Thoracic aorta endothelial cell (primary cell): Measurements from ENCODE around the genes PKP3, PHRF1, RPLP2 and TSPAN4.

DNA sequence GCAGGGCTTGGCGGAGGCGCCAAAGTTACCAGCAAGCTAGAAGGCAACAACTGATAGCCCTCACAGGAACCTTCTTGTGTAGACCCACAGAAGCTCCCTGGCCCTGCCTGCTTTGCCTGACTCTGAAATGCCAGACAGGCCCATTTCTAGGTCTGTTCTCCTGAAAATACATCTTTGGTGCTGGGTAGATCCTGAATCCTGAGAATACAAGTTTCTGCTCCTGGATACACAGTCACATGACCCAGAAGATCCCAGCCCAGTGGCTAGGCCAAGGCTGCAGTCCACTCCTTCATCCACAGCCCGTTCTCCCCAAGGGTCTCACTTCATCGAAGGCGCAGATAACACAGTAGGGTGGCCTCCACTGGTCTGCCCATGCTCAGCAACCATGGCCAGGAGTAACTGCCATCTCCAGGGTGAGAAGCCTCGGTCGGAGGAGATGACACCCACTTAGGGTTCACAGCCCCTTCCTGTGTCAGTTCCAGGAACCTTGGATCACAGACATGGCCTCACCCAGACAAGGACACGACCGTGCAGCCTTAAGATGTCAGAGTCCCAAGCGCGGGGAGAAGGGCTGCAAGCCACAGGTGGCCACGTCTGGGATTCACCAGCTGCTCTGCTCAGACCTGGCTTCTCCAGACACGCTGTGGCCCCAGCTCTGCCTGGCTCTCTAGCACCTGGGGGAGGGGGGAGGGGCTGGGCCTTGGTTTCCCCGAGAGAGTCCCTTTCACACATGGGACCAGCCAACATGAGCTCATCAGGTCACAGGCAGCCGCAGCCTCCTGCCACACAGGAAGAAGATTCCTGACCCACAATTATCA is 2.6 kb downstream of the BET1L start:
- CAGE, long polyA plus RNA: no peak

DNA sequence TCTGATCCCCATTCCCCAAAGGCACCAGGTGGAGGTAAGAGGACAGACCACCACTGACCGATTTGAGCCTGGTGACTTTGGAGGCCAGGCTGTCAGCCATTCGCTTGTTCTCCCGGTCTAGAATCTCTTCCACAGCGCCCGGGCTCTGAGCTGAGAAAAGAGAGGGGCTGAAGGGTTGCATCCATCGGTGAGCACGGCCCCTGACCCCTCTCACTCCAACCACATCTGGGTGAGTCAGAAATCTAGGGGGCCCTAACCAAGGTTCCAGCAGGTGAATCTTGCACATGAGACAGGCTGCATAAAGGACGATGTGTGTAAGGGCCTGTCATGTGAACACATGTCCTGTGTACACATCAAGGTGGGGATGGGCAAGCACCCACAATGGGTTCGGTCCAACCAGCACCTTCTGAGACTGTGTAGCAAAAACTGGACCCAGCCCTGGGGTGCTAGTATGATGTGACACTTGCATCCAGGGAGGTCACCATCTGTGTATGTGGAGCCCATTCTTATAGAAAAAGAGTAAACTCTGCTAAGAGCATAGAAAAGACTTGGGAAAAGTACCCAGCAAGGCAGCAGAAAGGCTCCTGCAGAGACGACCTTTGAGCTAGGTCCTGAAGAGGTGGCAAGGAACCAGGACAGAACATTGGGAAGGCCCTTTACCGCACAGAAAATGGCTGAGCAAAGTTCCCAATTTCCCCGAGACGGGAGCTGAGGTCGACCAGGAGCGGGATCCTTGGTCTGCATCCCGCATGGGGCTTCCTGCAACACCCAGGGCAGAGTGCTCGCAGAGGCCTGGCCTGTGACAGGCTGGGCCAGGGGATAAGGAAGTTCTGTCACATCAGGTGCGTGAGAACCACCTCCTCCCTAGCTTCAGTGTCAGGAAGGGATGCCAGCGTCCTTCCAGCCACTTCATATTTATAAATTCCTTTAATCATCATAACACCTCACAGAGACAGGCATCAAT is 1.0 kb downstream of the BET1L start:
- CAGE, long polyA plus RNA: no peak

DNA sequence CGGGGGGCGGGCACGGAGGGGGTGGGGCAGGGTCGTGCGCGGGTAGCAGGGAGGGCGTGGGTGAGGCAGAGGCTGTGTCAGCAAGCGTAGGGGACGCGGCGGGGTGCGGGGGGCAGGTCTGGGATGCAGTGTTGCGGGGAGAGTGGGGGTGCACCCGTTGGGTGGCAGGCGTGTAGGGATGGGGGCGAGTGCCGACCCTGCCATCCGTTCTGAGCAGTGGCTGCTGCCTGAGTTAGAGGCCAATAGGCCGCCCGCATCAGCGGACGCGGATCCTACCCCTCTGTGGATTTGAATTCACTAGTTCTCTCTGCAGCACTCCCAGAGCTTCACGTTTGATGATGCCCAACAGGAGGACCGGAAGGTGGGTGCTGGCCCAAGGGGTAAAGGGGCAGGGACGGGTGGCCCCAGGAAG is 1.5 kb downstream of the RIC8A start:
- CAGE, long polyA plus RNA: no peak

GRCh38 chr11:291402-292170 is 2.7 kb downstream of the PGGHG start:
- CAGE, long polyA plus RNA: no peak

DNA sequence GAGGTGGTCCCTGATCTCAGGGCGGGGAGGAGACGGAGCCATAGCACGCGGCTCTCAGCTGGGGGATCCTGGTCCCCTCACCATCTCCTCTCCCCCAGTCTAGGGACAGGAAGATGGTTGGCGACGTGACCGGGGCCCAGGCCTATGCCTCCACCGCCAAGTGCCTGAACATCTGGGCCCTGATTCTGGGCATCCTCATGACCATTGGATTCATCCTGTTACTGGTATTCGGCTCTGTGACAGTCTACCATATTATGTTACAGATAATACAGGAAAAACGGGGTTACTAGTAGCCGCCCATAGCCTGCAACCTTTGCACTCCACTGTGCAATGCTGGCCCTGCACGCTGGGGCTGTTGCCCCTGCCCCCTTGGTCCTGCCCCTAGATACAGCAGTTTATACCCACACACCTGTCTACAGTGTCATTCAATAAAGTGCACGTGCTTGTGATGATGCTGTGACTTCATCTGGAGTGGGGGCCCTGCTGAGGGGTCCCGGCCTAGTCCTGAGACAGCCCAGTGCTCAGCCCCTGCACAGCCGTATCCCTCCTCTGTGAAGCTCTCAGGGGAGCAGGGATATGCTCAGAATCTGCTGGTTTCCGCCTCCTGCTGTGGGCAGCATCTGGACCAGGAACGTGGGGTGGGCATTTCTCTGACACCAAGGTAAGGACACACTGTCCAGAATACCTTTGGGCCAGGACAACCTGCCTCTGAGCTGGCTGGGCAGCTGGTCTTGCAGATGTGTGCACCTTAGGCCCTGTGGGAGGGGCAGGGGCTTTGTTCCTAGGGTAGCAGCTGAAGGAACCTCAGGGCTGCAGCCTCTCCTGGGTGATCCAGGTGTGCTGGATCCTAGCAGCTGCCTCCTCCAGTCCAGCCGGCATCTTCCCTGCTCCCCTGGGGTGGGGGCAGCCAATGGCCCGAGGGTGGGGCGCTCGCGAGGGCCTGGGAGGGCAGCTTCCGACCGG is 1.3 kb downstream of the IFITM1 start:
- CAGE, long polyA plus RNA: no peak

DNA sequence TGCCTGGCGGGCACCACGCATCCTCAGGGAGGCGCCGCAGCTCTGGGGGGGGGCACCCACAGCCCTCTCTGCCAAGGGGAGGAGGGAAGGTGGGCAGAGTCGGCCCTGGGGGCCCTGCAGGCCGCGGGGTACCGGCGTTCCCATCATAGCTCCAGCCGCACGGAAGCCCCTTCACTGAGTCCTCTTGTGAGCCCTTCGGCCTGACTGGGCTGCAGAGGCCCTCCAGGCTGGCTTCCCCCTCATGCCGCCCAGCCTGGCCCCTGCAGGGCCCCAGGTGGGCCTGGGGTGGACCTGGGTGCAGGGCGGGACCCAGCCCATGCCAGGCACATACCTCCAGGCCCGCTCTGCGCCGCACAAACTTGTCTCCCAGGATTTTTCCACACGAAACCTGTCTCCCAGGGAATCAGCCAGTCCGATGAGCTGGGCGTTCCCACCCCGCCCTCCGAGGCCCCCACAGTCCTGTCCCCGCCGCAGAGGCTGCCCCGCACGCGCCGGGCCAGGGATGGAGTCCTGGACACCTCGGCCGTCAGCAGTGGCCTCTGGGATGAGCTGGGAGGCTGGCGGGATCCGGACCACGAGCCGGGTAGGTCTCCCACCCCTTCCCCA is 1.8 kb upstream of the PKP3 start:
- CAGE, long polyA plus RNA: no peak

DNA sequence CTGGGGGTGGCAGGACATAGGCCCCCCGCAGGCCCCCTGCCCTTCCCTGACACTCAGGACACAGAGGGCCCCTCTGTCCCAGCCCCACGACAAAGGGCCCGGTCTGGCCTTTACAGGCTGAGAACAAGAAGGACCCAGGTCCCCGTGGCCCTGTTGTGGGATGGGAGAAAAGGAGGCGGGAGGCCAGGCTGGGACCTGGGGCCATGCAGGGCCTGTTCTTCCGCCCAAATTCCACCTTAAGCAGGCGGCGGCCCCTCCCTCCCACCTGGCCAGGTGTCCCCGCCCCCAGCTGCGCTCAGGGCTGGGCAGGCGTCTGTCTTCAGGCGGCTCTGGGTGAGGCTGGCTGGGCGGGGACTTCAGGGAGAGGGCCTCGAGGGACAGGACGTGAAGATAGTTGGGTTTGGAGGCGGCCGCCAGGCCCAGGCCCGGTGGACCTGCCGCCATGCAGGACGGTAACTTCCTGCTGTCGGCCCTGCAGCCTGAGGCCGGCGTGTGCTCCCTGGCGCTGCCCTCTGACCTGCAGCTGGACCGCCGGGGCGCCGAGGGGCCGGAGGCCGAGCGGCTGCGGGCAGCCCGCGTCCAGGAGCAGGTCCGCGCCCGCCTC is at the start of gene PKP3:
Gene PKP3 (plus strand): TSS at position 359 of the 604 bp plus-strand sequence.
- CAGE, long polyA plus RNA: no peak

- CAGE, long polyA plus RNA: no peak
Observed at GRCh38 chr11:416120-416724, 1.4 kb upstream of the SIGIRR start.

DNA sequence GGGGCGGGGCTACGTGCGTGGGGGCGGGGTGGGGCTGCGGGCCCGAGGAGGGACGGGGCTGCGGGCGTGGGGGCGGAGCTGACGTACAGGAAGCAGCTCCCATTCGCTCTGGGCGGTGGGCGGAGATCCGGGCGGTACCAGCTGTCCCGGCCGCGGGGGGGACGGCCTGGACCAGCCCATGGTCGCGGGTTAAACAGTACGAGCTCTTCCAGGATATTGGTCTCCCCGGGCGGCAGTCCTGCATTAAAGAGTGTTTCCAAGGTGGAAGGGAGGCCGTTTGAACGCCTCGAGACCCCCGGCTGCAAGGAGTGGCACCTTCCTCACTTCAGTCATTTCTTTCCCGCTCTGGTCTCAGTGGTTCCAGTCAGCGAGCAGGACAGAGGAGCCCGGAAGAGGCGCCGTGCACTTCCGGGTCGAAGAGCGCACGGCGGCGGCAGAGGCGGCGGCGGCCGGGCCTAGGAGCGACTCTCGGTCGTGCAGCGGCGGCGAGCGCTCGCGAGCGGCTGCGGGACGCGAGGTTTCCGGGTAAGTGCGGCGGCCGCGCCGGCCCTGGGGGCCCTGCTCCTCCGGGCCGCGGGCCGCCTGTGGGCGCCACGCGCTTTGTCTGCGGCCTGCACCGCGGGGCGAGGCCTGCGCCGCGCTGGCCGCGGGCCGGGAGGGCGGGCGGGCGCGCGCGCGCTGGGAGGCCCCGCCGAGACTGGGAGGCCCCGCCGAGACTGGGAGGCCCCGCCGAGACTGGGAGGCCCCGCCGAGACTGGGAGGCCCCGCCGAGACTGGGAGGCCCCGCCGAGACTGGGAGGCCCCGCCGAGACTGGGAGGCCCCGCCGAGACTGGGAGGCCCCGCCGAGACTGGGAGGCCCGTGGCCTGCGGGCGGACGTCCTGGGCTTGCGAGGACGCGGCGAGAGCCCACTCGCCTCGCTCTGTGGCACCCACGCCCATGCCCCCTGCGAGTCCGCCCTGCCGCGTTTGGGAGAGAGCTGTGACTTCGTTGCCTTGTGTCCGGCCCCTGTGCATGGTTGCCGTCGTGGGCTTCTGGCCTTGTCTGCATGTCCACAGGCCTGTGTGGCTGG is at the start of gene PHRF1:
Gene PHRF1 (plus strand): TSS at position 403 of the 1,071 bp plus-strand sequence.
- CAGE, long polyA plus RNA: no peak

DNA sequence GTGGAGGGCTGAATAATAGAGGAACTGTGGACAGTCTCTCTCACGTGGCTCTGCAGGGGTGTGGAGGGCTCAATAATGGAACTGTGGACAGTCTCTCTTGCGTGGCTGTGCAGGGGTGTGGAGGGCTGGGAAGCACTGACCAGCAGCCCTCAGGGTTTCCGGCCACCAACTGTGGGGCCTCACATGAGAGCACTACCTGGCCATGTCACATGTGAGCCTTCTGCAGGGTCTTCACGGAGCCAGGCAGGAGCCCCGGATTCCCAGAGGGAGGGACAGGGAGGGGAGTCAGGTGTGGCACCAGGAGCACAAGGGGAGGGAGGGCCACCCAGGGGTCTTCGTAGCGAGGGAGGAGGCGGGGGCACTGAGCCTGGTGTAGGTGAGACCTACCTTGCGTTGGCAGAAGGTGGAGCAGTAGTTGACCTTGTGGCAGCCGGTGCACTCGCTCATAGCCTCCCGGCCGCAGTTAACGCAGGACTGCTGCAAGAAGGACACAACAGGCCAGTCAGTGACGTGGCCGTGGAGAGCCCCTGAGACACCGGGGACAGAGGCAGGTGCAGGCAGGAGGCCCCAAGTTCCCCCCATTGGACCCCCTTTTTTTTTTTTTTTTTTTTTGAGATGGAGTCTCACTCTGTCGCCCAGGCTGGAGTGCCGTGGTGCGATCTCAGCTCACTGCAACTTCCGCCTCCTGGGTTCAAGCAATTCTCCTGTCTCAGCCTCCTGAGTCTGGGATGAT is 16.7 kb downstream of the DRD4 start:
- CAGE, long polyA plus RNA: no peak

DNA sequence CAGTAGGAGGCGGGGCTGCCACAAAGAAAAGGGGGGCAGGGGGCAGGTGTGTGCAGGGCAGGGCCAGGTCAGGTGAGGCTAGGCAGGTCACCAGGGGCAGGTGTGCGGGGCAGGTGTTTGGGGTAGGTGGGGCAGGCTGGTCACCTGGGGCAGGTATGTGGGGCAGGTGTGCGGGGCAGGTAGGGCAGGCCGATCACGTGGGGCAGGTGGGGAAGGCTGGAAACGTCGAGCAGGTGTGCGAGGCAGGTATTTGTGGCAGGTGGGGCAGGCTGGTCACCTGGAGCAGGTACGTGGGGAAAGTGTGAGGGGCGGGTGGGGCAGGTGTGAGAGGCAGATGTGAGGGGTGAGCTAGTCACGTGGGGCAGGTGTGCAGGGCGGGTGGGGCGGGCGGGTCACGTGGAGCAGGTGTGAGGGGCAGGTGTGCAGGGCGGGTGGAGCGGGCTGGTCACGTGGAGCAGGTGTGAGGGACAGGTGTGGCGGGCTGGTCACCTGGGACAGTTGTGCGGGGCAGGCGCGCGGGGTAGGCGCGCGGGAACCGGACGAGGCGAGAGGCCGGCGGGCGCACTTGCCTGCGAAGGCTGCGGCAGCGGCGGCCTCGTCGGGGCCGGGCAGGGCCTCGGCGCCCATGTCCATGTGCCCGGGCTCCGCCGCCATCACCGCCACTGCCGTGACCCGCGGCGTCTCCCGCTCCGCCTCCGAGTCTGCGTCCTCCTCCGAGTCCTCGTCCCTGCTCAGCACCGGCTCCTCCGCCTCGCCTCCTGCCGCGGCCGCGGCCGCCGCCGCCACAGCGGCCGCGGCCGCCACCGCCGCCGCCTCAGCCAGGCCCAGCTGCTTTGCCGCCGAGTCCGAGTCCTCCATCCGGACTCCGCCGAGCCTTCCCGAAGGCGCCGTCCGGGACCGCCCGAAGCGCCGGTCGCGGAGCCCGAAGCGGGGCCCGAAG is 562 bp downstream of the DEAF1 start:
- CAGE, long polyA plus RNA: no peak

DNA sequence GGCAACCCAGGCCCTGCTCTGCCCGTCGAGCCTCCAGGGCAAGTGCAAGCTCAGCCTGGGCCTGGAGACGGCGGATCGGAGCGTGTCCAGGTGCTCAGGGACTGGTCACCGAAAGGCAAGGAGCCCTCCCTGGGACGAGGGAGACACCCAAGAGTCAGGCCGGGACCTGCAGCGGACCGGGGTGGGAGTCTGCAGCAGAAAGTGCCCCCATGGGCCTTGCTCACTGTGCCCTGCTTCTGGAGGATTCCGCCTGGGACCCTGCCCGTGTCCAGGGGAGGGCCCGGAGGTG is 5.1 kb upstream of the GATD1 start:
- CAGE, long polyA plus RNA: no peak

DNA sequence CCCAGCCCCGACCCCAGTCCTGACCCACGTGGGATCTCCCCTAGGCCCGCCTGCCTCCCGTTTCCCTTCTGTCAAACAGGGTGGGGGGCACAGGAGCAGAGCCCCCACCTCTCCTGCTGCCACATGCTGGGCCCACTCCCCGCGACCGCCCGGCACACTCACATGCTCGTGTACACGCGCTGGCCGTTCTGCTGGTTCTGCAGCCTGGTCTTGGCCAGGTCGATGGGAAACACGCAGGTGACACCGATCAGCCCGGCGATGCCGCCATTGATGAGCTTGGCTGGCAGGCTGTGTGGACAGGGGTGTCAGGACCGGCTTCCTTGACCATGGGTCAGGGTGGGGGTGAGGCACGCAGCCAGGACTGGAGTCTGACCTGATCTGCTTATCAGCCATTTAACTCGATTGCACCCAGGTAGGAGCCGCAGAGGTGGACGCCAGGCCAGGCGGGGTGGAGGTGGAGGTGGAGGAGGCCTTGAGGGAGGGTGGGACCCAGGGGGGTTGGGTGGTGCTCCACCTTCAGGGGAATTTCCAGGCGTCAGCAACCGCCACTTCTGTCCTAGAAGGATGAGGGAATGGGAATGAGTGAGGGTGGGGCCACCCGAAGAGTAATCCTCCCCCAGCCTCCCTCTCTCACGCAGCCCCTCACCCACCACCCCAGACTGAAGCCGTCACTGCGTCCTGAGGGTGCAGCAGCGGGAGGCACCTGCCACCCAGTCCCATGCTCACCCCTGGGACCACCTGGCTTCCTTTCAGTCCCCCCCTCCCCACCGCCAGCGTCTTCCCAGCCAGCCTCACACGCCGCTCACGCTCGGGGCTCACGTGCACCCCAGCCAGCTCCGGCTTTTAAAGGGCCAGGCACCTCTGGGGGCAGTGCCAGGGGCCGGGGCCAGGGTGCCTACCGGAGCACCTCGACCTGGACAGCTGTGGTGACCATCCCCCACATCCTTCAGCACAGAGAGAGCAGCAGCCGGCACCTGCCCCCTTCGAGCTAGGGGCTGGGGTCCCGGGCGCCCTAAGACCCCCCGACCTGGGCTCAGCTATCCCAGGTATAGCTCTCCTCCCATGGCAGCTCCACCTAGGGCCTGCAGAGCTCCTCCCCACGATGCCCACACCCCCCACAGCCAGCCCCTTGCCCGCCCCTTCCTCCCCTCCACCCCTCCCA is 3.1 kb downstream of the SLC25A22 start:
- CAGE, long polyA plus RNA: no peak

GRCh38 chr11:796774-797034 is 1.4 kb downstream of the SLC25A22 start:
- CAGE, long polyA plus RNA: no peak

DNA sequence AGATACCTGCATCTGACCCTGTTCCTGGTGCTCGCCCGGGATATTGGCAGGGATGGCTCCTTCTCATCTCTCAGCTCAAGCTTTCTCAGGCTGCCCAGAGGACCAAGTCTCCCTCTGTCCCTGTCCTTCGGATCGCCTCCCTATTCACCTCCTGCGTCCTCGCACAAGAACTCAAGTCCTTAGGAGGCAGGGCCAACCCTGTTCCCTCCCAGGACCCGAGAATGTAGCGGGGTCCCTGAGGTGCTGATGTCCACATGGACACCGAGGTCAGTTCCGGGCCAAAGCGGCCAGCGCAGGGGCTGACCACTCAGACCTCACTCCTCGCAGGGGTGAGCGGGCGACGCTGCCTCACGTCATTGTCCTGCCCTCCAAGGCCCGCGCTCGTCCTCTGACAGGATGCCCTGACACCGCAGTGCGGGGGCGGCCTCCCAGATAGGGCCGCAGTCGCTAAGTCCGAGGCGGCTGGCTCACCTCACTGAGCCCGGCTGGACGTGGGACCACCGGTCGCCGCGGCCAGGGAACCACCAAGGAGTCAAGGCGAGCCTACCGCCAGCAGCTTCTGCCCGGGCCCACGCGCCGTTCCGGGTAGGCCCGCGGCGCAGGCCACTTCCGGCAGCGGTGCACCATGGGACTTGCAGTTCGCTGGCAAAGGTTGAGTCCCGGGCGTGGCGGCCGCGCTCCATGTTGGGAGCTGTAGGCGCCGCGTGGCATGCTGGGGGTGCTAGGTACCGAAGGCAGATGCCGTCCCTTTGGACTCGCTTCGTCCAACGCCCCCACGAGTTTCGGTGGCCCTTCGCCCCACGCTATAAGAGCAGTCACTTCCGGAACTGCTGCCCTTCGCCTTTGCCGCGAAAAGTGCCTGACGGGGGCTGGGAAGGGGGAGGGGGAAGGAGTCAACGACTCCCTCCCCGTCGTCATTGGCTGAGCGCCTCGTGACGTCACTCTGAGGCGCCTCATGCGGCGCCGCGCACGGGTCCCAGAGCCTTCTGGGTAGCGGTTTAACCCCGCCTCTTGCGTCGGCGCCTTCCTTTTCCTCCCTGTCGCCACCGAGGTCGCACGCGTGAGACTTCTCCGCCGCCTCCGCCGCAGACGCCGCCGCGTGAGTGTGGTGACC is at the start of gene RPLP2:
Gene RPLP2 (plus strand): TSS at position 1,027 of the 1,114 bp plus-strand sequence.
- CAGE, long polyA plus RNA: start-site peak on the plus strand centred at position 1,043 of the sequence, 38 bp wide, 1,785 and 783 reads in 2 replicates

- CAGE, long polyA plus RNA: no peak
Observed at GRCh38 chr11:830131-830720, 2.5 kb downstream of the CRACR2B start.

DNA sequence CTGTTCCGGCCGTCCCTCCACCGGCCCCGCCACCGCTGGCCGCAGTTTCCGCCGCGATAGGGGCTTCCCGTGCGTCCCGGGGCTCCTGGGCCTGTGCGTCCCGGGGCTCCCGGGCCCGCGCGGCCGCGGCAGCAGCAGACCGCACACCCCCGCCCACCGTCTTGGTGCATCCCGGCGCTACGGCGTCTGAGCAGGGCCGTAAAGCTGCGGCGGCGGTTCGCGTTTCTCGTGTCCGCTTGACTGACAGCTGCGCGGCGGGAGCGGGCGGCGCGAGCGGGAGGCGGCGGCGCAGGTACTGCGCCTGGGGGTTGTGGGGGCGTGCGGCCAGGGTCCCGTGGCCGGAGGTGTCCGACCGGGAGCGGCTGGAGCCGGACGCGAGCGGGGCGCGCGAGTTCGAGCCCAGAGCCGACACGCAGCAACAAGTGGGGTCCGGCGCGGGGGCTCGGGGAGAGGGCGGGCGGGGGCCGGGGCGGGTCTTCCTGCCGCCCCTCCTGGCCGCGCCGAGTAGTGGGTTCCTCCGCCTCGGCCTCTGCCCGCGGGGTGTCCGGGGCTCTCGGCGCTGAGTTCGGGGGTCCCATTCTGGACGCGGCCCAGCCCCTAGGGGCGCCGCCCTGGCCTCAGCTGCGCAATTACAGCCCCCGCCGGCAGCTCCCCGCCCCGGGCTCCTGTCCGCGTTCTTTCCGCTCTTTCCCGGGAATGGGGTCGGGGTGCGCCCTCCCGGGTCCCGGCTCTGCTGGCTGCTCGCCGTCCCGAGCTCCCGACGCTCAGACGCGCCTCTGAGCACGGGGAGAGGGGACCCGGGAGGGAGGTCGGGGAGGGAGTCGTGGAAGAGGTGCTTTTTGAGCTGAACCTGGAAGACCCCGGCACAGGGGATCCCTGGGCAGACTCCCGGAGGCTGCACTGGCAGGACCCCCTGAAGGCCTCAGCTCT is at the start of gene TSPAN4:
Gene TSPAN4 (plus strand): TSS at position 229 of the 930 bp plus-strand sequence.
- CAGE, long polyA plus RNA: no peak

- CAGE, long polyA plus RNA: no peak
Observed at GRCh38 chr11:843614-844590, 1.2 kb downstream of the TSPAN4 start.

DNA sequence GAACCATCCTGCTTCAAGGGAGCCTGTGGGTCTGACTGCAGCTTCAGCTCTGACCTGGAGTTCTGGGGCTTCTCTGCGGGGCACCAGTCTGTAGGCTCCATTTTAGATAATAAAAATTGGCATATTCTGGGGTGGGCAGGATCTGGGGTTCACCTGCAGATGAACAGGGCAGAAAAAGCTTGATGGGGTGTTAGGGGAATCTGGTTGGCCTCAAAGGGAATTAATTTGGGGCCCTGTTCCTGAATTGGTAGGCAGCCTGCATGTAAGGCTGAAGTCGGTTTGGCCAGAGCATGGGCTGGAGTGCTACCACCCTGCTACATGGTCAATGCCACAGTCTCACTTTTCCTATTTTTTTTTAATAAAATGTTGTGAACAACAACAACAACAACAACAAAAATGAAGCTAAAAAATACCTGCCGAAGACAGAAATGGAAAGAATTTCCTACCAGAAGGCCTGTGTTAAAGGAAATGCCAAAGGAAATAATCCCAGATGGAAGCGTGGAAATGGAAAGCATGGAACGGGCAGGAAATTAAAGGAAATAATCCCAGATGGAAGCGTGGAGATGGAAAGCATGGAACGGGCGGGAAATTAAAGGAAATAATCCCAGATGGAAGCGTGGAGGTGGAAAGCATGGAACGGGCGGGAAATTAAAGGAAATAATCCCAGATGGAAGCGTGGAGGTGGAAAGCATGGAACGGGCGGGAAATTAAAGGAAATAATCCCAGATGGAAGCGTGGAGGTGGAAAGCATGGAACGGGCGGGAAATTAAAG is 38.8 kb downstream of the AP2A2 start:
- CAGE, long polyA plus RNA: no peak

DNA sequence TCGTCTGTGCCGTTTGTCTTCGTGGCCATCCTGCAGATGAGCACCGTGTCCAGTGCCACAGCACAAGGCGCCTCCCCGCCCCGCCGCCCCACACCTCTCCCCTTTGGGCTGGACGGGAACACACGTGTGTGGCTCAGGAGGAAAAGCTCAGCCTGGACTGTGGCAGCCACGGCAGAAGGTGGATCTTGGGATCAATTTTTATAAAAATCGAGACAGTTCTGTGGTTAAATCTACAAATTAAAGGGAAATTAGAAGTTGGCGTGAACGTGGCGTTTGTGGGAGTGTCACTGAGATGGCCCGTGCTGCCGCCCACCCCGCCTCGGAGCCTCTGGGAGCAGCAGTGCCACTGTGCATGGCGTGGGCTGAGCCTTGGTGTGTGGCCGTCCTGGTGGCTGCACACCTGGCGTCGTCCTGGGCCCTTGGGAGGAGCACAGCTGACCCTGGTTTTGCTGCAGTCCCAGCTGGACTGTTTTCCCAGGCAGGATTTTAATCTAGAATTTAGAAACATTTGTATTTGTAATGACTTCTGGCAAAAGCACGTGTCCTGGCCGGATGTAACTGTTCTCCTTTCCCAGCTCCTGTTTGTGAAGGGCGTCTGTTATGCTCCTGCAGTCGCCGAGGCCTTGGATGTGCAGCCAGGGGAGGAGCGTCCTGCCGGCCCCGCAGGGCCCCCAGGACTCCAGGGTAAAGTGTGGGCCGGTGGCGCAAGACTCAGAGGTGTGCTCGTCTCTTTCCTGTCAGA is 25.7 kb downstream of the MUC6 start:
- CAGE, long polyA plus RNA: no peak